HL-60 (cell line): ENCODE measurements around the gene CYTIP.

GRCh38 chr2:157415542-157416359 is 28.1 kb downstream of the CYTIP start:
- RRBS: 70% methylated on average over 3 of the region's 15 CpGs

- RRBS: no CpG with 5 or more reads among the region's 10 CpGs
Observed at GRCh38 chr2:157419003-157419342, 24.9 kb downstream of the CYTIP start.

DNA sequence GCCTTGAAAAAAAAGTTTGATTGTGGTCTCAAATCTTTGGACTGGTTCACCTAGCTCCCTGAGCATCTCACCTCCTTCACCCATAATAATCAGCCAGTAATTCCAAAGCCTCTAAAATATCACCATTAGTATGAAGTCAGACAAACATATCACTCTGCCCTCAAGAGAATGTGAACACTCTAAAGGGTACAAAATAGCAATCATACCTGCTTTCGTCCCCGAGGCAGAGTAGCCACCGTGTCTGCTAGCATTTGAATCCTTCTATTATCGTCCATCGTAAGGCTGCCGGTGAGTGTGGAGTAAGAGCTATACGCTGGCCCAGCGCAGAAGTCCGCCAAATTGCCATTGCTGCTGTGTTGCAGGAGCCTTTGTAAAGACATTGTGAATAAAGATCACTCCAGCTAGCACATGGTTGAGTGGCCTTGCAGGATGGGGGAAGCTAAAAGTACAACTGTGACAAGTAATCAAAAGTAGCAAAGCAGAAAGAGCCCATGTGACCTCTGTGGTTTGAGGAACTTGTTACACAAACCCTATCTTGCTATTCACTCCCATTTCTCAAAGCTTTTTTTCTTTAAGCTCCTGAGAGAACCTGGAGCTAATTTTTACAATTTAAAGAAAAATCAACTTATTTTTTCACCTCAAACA is at the start of gene CYTIP:
TSS of gene CYTIP (minus strand) at position 449 of the 645 bp plus-strand sequence.
- RRBS: no CpG with 5 or more reads among the region's 9 CpGs

GRCh38 chr2:157741722-157742485 is 113.2 kb upstream of the ACVR1C start:
- RRBS: no CpG with 5 or more reads among the region's 14 CpGs

- RRBS: no CpG with 5 or more reads among the region's 8 CpGs
Observed at GRCh38 chr2:157899015-157899818, 23.1 kb upstream of the ACVR1 start.

DNA sequence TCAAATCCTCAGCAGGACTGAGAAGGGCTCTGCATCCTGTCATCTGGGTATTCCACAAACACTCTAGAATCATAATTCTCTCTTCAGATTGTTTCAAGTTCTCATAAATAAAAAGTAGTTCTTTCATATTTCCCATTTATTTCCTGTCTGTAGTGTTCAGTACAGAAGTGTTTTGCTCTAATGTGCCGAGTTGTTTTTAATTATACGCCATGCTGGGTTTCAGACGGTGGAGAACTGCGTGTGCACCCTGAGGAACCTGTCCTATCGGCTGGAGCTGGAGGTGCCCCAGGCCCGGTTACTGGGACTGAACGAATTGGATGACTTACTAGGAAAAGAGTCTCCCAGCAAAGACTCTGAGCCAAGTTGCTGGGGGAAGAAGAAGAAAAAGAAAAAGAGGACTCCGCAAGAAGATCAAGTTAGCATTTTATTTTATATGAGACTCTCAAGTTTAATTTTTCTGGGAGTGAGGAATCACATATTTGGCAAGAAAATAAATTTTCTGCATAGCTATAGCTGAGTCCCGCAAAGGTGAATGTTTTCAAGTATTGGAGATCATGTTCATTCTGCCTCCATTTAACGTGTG is 132.4 kb upstream of the DAPL1 start:
- RRBS: no CpG with 5 or more reads among the region's 10 CpGs

DNA sequence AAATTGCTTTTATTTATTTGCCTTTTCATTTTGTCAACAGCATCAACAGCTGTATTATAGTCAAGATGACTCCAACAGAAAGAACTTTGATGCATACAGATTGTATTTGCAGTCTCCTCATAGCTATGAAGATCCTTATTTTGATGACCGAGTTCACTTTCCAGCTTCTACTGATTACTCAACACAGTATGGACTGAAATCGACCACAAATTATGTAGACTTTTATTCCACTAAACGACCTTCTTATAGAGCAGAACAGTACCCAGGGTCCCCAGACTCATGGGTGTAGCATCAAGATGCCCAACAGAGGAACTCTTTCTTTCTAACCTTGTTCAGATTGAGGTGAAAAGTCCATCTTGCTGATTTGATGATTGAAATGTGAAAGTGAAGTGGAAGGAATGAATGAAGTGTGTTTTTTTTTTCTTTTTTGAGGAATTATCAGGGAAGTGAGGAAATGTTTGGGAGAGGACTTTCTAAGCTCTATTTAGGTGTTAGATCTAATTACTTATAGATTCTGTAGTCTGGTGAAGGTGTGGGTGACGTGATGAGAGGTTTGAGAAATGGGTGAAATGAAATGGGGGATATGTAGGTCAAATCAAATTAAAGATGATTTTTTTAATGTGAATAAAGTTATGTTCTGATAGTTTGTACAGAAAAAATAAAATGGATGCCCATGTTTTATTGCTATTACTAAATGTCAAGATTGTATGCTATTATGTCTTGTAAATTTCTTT is 114.6 kb upstream of the DAPL1 start:
- RRBS: no CpG with 5 or more reads among the region's 4 CpGs

DNA sequence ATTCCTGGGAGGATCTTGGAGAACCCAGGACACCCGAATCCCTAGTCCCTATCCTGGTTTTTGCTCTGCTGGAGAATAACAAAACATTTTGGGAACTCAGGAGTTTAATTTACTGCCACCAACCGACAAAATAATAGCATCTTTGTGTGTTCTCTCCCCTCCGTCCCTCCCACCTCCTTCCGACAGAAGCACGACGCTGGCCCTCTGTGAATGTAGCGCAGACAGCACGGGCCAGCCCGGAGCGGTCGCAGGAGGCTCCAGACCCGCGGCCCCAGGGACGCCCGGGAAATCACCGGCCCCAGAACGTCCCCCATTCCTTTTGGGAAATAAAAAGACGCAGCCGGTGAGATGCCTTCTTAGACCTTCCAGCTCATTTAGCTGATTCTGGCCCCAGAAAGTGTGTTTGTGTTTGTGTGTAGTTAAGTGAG is 709 bp upstream of the TANC1 start:
- RRBS: 29% methylated on average over 7 of the region's 19 CpGs

DNA sequence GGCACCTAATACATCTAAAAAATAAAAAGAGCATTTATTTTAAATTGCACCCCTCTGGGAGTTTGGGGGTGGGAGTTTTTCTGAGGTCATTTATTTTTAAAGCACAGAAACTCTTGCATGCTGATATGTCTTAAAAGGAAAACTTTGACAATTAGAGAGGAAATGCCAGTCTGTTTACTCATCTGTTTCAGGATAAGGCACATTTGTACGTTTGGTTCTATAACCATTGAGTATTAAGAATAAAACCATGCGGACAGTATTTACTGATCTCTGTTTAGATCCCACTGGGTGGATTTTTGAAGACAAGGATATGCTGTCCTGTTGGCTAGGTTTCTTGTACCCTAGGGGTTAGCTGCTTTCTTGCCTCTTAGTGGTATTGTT is 122.9 kb downstream of the TANC1 start:
- RRBS: no CpG with 5 or more reads among the region's 2 CpGs

DNA sequence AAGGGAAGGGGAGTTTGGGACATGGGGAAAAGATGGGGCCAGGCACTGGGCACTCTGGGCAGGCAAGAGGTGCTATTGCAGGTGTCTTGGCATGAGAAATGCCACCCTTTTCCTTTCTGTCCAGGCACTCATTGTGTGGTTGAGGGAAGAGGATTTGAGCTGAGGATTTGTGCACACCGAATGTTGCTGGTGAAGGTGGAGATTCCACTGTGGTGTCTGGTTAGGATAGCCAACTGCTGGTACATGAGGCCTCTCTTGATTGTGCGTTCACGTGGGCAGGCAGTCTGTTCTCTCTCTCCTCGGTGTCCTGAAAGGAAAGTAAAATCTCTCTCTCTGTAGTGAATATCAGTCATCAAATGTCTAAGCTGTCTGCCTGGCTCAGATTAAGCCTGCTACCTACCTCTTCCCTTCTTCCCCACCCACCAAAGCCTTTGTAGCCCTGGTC is 149.1 kb downstream of the WDSUB1 start:
- RRBS: no CpG with 5 or more reads among the region's 4 CpGs

GRCh38 chr2:159164468-159164955 is 122.0 kb downstream of the WDSUB1 start:
- RRBS: no CpG with 5 or more reads among the region's 4 CpGs

GRCh38 chr2:159497077-159497818 is 119.1 kb downstream of the BAZ2B start:
- RRBS: no CpG with 5 or more reads among the region's 2 CpGs

- RRBS: no CpG with 5 or more reads among the region's 6 CpGs
Observed at GRCh38 chr2:159515999-159516776, 100.2 kb downstream of the BAZ2B start.

- RRBS: no CpG with 5 or more reads among the region's 4 CpGs
Observed at GRCh38 chr2:159738468-159738854, 26.2 kb downstream of the MARCHF7 start.

DNA sequence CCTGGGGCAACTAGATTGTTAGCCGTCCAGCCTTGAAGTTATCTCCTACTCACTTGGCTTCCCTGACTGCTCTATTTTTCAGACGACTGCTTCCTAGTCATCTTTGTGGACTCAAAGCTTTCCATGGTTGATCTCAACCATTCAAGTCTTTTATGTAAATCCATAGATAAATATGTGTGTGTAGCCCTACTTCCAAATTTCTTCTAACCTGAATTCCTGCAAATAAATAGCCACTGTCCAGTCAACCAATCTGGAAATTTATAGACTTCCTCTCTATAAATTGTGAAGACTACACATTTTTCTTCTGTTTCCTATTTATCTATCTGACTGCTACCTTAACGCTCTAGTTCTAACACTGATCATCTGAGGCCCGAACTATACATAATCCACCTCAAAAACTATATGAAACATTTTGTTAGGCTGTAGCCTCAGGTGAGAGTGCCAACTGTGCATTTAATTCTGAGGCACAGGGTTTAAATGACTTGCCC is 23.9 kb downstream of the CD302 start:
- RRBS: no CpG with 5 or more reads among the region's 4 CpGs

GRCh38 chr2:160145260-160146284 is 54.5 kb downstream of the ITGB6 start:
- RRBS: no CpG with 5 or more reads among the region's 8 CpGs

GRCh38 chr2:160222640-160223545 is 22.8 kb upstream of the ITGB6 start:
- RRBS: no CpG with 5 or more reads among the region's 12 CpGs

GRCh38 chr2:160241596-160242388 is 41.7 kb upstream of the ITGB6 start:
- RRBS: no CpG with 5 or more reads among the region's 5 CpGs

DNA sequence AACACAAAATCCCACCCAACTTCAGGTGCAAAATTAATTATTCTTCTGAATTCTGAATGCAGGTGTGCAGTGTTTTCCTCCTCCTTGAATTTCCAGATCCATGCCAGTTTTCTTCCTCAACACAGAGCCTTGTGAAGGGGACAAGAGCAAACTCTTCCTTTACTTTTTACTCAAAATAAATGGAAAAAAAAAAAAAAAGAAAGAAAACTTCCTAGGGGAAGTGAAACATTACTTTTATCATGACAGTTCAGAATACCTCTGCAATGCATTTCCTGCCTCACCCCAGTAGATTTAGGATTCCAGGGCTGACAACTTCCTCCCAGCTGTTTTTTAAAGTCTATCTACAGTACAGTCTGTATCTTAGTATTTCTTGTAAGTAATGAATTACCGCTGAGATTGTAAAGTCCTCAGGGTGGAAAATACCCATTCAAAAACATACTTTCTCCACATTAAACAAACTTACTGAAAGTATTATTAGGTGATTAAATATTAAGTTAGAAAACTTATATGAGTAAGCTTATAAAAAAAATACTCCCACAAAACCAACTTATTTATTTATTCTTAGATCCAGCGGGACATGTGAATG is 117.8 kb downstream of the RBMS1 start:
- RRBS: no CpG with 5 or more reads among the region's 2 CpGs

DNA sequence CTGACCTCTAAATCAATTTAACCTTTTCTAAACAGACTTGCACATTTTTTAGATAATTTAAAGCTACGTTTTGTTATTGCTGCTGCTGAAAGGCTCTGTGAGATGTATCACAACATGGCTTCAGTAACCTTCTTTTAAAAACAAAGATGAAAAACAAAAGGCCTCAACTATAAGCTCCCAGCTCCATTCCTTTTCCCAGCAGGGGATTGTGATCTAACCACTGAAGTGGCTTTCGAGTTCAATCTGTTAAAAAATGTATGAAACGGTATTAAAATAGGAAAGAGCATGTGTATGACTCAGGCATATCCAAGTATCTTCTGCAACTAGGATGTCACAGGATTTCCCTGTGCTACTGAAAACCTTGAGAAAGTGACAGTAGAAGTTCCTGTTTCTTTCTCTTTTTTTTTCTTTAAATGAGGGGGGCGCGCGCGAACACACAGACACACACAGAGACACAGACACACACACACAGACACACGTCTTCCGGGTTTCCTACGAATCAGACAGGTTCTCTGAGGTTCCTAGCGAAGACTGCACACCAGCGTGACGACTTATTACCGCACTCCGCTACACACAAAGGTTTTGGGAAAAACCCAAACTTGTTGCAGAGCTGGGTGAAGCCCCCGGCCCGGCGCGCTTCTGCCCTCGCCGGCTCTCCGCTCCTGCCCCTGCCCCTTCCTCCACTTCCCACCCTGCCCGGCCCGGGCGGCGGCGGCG is 86.9 kb downstream of the RBMS1 start:
- RRBS: 8% methylated on average over 6 of the region's 28 CpGs